ENCODE results near the genes PTS, ANKK1, CLDN25 and ZBTB16.

GRCh38 chr11:111977167-111978057 lies 40.3 kb downstream of the DIXDC1 start:
- RRBS, result 4% methylated on average over 36 of the region's 65 CpGs
CAGE:
- cytosol, long polyA plus RNA, result no peak
- long polyA plus RNA, result no peak
- nucleus, long polyA plus RNA, result no peak

DNA sequence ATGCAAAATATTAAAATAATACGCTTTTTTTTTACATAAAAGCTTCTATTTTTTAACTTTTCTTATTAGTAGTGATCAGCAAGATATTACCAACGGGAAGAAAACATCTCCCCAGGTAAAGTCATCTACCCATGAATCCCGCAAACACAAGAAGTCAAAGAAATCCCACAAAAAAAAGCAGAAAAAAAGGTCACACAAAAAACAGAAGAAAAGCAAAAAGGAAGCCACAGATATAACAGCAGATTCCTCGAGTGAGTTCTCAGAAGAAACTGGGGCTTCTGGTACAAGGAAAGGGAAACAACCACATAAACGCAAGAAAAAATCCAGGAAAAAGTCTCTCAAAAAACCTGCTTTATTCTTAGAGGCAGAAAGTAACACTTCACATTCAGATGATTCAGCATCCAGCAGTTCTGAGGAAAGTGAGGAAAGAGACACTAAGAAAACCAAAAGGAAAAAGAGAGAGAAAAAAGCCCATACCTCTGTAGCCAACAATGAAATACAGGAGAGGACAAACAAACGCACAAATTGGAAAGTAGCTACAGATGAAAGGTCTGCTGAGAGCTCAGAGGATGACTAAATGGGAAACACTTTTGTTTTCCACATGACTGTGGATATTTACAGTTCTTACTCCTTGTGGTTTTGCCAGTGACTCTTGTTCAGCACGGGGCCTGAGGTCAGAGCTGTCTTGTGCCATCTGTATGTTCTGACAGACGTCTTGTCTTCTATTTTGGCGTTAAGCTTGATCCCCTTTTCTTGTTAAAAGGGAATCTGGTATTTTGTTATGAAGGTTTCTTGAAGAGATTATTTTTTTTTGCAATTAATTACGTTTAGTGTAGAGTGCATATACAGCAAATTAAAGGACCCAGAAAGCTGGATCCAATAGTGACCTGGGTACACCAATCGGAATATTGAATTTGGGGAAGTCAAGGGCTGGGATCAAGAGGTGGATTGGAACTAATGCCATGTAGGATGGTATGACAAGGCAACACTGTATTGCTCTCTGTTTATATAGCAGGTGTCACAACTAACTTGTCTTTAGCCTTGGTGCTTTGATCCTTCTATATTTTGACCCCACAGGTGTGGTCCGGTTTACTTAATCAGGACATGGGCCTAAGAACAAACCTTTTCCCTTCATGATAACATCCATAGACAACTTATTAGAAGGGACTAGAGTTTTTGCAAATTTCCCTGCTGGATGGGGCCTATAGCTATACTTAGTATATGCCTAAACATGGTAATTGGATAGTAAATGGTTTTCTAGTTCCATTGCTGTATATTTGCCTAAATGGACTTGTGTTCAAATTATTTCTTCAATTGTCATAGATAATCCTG lies 3.7 kb downstream of the TIMM8B start:
- RRBS, result no CpG with 5 or more reads among the region's 12 CpGs
CAGE:
- cytosol, long polyA plus RNA, result no peak
- long polyA plus RNA, result start-site peak on the plus strand centred at position 280 of the sequence, 30 bp wide, 42 and 40 reads in 2 replicates
- nucleus, long polyA plus RNA, result start-site peak on the plus strand centred at position 102 of the sequence, 57 bp wide, 21 and 22 reads in 2 replicates; start-site peak on the plus strand centred at position 289 of the sequence, 155 bp wide, 42 and 54 reads in 2 replicates

GRCh38 chr11:112085649-112086594 lies 634 bp downstream of the TIMM8B start:
- RRBS, result under 1% methylated on average over 9 of the region's 28 CpGs
CAGE:
- cytosol, long polyA plus RNA, result no peak
- long polyA plus RNA, result no peak
- nucleus, long polyA plus RNA, result no peak

- RRBS, result 3% methylated on average over 9 of the region's 70 CpGs
CAGE:
- cytosol, long polyA plus RNA, result start-site peak on the plus strand at chr11:112226375-112226433, 264 and 624 reads in 2 replicates
- long polyA plus RNA, result no peak
- nucleus, long polyA plus RNA, result start-site peak on the plus strand at chr11:112226378-112226432, 193 and 327 reads in 2 replicates
These were observed at the start of gene PTS for GRCh38 chr11:112226222-112227074. Gene PTS (plus strand): TSS chr11:112226428.

- RRBS, result no CpG with 5 or more reads among the region's 19 CpGs
CAGE:
- cytosol, long polyA plus RNA, result no peak
- long polyA plus RNA, result no peak
- nucleus, long polyA plus RNA, result no peak
These were observed 176.6 kb upstream of the NCAM1 start for GRCh38 chr11:112784489-112785058.

- RRBS, result no CpG with 5 or more reads among the region's 2 CpGs
CAGE:
- cytosol, long polyA plus RNA, result no peak
- long polyA plus RNA, result no peak
- nucleus, long polyA plus RNA, result no peak
These were observed 98.0 kb upstream of the NCAM1 start for GRCh38 chr11:112863215-112863604.

- RRBS, result no CpG with 5 or more reads among the region's 3 CpGs
CAGE:
- cytosol, long polyA plus RNA, result no peak
- long polyA plus RNA, result no peak
- nucleus, long polyA plus RNA, result no peak
These were observed 11.0 kb upstream of the NCAM1 start for GRCh38 chr11:112950192-112950568.

- RRBS, result no CpG with 5 or more reads among the region's 1 CpG
CAGE:
- cytosol, long polyA plus RNA, result no peak
- long polyA plus RNA, result no peak
- nucleus, long polyA plus RNA, result no peak
These were observed 148.0 kb downstream of the NCAM1 start for GRCh38 chr11:113109300-113109547.

- RRBS, result no CpG with 5 or more reads among the region's 49 CpGs
CAGE:
- cytosol, long polyA plus RNA, result no peak
- long polyA plus RNA, result no peak
- nucleus, long polyA plus RNA, result no peak
These were observed at the start of gene ANKK1 for GRCh38 chr11:113387484-113388207. Gene ANKK1 (plus strand): TSS chr11:113387779.

DNA sequence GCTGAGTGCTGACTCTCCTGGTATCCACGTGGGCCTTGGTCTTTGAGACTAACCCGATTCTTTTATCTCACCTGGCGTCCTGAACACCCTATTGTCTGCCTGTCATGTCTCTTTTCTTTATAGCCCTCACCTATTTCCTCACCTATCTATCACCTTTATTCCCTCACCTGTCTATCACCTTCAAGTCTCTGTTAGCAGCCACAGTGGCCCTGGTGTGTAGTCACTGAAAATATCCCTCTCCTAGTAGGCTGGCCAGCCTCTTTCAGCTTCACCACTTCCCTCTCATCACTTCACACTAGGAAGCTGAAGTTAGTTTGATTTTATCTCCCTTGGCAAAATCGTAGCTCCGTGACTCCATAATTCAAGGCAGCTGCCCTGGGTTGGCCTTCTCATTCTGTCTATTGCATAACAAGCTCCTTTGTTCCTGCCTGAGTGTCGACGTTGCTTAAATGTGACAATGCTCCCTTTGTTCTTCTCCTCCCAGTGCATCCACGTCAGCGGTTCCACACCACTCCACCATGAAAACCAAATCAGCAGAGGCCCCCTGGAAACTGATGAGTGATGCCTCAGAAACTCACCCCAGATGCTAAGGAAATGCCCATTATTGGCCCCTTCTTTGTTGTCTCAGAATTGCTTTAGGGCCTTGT lies 30.7 kb upstream of the DRD2 start:
- RRBS, result no CpG with 5 or more reads among the region's 9 CpGs
CAGE:
- cytosol, long polyA plus RNA, result no peak
- long polyA plus RNA, result no peak
- nucleus, long polyA plus RNA, result no peak

DNA sequence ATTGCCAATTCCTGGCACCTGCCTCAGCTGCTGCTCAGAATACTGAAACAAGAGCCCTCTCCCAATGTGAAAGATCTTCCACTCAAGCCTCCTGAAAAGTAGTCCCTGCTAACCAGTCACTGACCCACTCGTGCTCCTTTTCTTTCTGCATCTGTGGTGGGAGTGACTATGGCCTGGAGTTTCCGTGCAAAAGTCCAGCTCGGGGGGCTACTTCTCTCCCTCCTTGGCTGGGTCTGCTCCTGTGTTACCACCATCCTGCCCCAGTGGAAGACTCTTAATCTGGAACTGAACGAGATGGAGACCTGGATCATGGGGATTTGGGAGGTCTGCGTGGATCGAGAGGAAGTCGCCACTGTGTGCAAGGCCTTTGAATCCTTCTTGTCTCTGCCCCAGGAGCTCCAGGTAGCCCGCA lies at the start of gene CLDN25:
CLDN25 (plus strand) TSS at position 169 of the 412 bp plus-strand sequence.
- RRBS, result no CpG with 5 or more reads among the region's 8 CpGs
CAGE:
- cytosol, long polyA plus RNA, result no peak
- long polyA plus RNA, result no peak
- nucleus, long polyA plus RNA, result no peak

DNA sequence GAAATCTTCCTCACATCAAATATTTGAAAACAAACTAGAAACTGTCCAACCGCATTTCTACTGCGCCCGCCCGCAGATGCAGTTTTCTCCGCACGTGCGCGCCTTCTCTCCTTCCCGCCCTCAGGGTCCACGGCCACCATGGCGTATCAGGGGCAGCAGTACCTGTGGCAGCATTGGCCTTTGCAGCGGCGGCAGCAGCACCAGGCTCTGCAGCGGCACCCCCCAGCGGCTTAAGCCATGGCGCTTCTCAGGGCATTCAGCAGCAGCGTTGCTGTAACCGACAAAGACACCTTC lies 10.3 kb downstream of the CLDN25 start:
- RRBS, result no CpG with 5 or more reads among the region's 18 CpGs
CAGE:
- cytosol, long polyA plus RNA, result no peak
- long polyA plus RNA, result no peak
- nucleus, long polyA plus RNA, result no peak

DNA sequence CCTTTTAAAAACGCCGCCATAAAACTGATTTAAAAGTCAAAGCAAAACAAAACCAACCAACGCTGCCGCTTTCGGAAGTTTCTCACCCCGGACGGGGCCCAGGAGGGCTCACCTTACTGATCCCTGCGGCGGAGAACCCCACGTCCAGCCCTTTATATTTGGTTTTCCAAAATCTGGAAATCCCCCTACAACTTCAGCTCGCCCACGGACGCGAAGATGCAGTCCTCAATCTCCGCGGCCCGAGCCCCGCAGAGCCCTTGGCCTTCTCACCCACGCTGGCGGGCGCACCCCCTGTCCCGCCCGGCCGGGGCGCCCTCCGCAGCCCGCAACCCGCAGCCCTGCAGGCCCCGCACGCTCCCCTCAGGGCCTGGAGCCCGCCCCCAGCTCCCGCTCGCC lies 339 bp downstream of the USP28 start:
- RRBS, result 0% methylated on average over 4 of the region's 33 CpGs
CAGE:
- cytosol, long polyA plus RNA, result no peak
- long polyA plus RNA, result no peak
- nucleus, long polyA plus RNA, result no peak

- RRBS, result 3% methylated on average over 53 of the region's 81 CpGs
CAGE:
- cytosol, long polyA plus RNA, result no peak
- long polyA plus RNA, result no peak
- nucleus, long polyA plus RNA, result no peak
These were observed at the start of gene ZBTB16 for GRCh38 chr11:114059288-114060089. Gene ZBTB16 (plus strand): TSS chr11:114059711.

GRCh38 chr11:114108999-114110335 lies 50.0 kb downstream of the ZBTB16 start:
- RRBS, result no CpG with 5 or more reads among the region's 14 CpGs
CAGE:
- cytosol, long polyA plus RNA, result no peak
- long polyA plus RNA, result no peak
- nucleus, long polyA plus RNA, result no peak

DNA sequence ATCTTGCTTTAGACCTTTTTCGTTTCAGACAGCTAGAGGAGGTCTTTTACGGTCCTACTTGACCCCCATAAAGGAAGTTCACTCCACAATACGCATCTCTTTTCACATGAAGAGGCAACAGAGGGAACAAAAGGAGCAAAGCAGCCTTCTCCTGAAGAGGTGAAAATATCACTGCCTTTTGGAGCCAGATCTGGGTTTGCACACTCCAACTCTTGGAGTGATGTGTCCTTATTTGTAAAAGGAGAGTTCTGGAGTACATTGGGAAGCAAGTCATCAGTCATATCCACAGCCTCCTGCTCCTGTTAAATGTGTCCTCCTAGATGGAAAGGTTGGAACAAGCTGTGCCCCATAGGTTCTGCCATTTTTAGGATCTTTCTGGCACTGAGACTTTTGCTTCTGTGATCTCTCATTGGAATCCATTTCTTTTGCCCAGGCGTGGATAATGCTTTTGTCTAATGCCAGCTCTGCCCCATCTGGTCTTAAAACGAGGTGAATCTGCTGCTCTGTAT lies 66.3 kb downstream of the ZBTB16 start:
- RRBS, result no CpG with 5 or more reads among the region's 5 CpGs
CAGE:
- cytosol, long polyA plus RNA, result no peak
- long polyA plus RNA, result no peak
- nucleus, long polyA plus RNA, result no peak

GRCh38 chr11:114154343-114155029 lies 95.0 kb downstream of the ZBTB16 start:
- RRBS, result no CpG with 5 or more reads among the region's 5 CpGs
CAGE:
- cytosol, long polyA plus RNA, result no peak
- long polyA plus RNA, result no peak
- nucleus, long polyA plus RNA, result no peak

GRCh38 chr11:114160796-114161759 lies 101.6 kb downstream of the ZBTB16 start:
- RRBS, result no CpG with 5 or more reads among the region's 12 CpGs
CAGE:
- cytosol, long polyA plus RNA, result no peak
- long polyA plus RNA, result no peak
- nucleus, long polyA plus RNA, result no peak

- RRBS, result no CpG with 5 or more reads among the region's 11 CpGs
CAGE:
- cytosol, long polyA plus RNA, result no peak
- long polyA plus RNA, result no peak
- nucleus, long polyA plus RNA, result no peak
These were observed 108.9 kb upstream of the NNMT start for GRCh38 chr11:114187024-114187994.

- RRBS, result no CpG with 5 or more reads among the region's 6 CpGs
CAGE:
- cytosol, long polyA plus RNA, result no peak
- long polyA plus RNA, result no peak
- nucleus, long polyA plus RNA, result no peak
These were observed 99.3 kb upstream of the NNMT start for GRCh38 chr11:114196866-114197377.